Left colon (tissue), 1 donor: ENCODE measurements around a stretch of chr22.

DNA sequence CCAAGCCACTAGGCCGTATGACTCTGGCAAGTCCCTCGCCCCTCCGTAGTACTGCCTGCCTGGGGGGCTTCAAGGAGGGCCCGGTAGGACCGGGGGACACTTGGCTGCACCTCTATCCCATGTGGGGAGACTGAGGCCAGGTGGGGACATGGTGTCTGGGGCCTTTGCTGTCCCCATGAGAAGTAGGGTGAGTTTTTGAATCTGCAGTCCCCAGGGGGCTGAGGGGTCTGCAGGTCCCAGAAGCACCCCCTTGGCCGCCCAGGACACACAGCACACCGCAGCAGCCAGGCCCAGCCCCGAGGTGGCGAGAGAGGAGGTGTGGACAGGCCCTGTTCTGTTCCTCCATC lies 18.2 kb upstream of the WNT7B start:
- PRO-cap, result no peak

- PRO-cap, result bidirectional peak, plus-strand start at chr22:45996735, minus-strand start at chr22:45996653
These were observed 19.7 kb upstream of the WNT7B start for GRCh38 chr22:45996502-45997238.

DNA sequence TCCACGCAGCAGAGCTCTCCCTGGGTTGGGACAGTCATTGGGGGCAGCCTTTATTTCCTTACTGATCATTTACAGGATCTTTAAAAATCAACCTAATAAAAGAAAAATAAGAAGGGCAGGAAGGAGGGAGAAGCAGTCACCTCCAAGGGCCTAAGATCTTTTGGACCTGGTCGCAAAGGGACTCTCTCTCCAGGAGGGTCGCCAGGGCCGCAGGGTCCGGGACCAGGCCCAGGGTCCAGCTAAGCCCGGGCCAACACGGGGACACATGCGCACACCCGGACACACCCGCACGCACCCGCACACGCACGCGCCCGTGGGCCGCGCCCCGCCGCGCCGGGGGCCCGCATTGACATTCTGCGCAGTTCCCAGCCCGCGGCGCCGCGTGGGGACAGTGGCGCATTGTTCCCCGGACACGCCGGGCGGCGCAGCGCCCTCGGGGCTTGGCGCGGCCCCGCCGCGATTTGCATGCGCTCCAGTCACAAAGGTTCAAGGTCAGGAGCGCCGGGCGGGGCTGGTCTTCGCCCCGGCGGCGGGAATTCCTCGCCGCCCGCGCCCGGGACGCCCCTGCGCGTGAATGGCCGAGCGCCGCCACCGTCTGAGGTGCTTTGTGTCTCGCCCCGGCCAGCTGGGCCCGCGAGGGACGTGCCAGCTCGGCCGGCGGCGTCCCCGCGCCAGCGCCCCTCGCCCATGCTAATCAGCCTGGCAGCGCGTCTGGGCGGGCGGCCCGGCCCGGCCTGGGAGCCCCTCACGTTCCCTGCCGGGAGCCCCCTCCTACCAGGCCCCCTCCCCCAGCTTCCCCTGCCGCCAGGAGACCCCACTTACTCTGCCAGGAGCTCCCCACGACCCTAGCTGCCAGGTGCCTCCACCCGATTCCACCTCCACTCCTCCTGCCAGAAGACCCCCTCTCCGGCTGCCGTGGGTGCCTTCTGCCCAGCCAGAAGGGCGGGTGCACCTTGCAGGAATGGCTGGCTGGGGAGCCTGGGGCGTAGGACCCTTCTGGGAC lies 50.4 kb upstream of the WNT7B start:
- PRO-cap, result bidirectional peak, plus-strand start at position 523 of the sequence, minus-strand start at position 463 of the sequence

- PRO-cap, result bidirectional peak, plus-strand start at chr22:46036139, minus-strand start at chr22:46035967; unidirectional peak, minus-strand start at chr22:46036377
These were observed 59.2 kb upstream of the WNT7B start for GRCh38 chr22:46035905-46036798.

DNA sequence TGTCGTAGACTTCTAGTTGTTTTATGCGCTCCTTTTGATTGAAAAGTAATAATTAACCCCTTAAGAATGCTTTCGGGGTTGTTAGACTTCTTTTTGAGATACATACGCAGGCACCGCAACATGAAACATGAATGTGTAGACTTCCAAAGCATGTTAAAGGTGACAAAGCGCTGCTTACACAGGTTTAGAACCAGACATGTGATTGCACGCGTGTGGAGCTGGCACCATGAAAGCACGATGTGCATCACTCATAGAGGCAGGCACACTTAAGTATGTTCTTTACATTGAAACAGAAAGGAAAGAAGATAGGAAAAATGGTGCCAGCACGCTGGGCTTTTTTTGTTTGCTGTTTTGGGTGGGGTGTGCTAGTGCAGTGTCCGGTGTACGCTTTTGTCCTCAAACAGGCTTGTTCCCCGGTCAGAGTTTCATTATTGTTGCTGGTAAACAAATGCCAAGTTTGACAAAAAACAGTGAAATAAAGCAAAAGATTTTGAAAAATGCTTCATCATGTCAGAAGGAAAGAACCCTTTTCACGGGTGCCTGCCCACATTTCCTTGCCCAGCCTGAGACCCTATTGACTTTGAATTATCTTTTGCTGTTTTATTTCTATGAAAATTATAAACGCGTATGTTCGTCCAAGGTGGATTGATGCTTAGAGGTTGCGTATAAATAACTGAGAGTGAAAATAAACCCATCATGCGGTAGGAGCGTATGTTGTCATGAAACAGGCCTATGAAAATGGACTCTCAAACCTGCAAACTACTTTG lies 83.5 kb upstream of the PPARA start:
- PRO-cap, result bidirectional peak, plus-strand start at position 299 of the sequence, minus-strand start at position 236 of the sequence

DNA sequence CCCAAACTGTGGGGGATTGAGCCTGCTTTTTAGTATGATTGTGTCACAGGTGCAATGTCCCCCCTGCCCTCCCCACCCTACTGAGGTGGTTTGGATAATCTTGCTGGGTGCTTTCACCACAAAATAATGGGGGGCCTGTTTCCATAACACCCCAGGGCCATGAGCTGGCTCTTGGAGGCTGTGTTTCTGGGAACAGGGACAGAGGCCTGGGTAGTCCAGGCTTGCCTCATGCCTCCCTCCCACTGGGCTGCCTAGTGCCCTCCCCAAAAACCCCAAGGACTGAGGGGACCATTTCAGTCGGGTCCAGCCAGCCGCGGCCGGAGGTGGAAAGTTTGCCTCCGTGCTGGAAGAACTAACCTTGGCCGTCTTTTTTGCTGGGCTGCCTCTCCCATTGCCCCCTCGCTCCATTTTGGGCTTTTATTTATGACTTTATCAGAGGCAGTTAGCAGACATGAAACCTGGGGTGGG lies 76.8 kb upstream of the PPARA start:
- PRO-cap, result unidirectional peak, plus-strand start at position 296 of the sequence

GRCh38 chr22:46078512-46079469 lies 71.5 kb upstream of the PPARA start:
- PRO-cap, result no peak

DNA sequence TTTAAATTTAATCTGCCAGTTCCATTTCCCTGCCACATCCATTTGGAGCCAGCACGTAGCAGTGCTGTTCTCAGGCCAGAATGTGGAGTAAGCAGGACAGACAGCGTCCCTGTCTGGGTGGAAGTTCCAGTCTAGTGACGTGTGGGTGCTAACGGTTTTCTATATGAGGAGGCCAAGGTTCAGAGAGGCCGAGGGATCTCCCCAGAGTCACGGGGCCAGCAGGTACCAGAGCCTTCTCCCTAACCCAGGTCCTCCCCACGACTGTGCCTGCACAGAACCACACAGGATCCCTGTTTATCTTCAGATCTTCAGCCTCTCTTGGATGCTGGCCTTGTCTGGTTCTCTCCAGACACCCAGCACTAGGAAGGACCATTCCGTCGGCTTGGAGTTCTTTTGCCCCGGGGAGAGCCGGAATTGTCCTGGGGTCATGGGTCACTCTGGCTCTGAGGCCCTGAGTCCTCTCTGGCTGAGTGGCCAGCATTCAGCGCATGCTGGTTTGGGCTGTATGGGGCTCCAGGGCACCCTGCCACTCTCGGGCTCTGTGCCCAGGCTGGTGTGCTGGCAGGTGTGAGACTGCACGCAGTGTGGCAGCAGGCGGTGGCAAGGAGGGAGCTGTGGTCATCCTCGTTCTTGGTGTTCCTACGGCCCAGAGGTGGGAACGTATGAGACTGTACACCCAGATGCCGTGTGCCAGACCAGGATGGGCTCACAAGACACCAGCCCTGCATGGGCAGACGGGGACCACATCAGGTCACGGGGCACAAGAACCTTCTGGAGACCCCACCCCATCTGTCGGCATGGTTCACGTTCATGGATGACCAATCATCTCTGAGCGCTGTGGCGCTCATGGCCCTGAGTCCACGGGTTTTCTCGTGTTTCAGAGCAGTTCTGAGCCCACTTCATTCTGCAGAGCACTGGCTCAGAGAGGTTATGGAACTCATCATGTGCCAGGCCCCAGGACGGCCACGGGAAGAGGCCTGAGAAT lies 63.4 kb upstream of the PPARA start:
- PRO-cap, result no peak

GRCh38 chr22:46090765-46091350 lies 59.5 kb upstream of the PPARA start:
- PRO-cap, result no peak

DNA sequence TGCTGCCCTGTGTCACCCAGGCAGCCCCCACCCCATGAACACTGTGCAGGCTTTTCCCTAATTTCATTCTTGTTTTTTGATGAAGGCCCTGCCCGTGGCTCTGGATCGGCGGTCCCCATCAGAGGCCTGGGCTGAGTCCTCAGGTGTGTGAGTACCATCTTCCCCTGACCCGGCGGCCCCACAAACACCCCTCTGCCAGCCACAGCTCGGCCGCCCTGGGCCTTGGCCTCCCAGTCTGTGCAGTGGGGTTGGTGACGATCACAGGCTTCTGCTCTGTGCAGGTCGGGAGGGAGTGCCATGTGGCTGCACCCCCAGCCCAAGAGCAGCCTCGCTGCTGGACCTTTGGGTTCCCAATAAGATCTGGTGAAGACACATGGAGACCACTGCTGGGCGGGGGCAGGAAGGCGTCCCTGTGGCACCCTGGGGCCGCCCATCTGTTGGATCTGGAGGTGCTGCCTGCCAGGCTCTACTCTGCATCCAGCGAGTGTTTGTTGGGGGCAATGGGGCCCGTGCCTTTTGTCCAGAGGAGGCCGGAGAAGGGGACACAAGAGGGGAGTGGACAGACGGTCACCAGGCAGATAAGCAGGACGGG lies 47.1 kb upstream of the PPARA start:
- PRO-cap, result no peak

GRCh38 chr22:46171948-46172562 lies 21.7 kb downstream of the PPARA start:
- PRO-cap, result bidirectional peak, plus-strand start at chr22:46172256, minus-strand start at chr22:46172197

GRCh38 chr22:46269478-46269814 lies 1.6 kb downstream of the TTC38 start:
- PRO-cap, result no peak

GRCh38 chr22:46341703-46342292 lies 6.3 kb downstream of the TRMU start:
- PRO-cap, result no peak

DNA sequence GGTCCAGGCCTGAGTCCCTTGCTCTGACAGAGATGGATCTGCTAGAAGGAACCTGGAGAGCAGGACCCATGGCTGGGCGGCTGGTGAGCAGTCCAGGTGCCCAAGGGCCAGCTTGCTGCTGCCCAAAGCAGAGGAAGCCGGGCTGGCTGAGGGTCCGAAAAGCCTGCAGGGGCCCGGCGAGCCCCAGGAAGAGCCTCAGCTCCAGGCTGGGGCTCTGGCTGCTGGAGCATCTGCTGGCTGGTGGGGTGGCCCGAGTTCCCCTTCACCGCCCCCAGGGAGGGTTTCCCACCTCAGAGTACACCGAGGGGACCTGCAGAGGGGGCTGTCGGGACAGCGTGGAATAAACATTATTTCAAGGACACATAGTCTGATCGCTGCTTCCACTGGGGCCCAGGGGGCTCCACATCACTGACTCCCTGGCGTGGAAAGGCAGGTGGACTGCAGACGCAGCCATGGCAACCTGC lies 21.5 kb downstream of the TRMU start:
- PRO-cap, result no peak

GRCh38 chr22:46362958-46363256 lies 27.4 kb downstream of the TRMU start:
- PRO-cap, result no peak

GRCh38 chr22:46373948-46375067 lies 38.8 kb downstream of the TRMU start:
- PRO-cap, result bidirectional peak, plus-strand start at chr22:46374570, minus-strand start at chr22:46374377

GRCh38 chr22:46377772-46377974 lies 42.2 kb downstream of the TRMU start:
- PRO-cap, result no peak

- PRO-cap, result no peak
These were observed 79.7 kb downstream of the CELSR1 start for GRCh38 chr22:46457644-46458236.

GRCh38 chr22:46538397-46539171 lies 1.2 kb upstream of the CELSR1 start:
- PRO-cap, result no peak

- PRO-cap, result no peak
These were observed 1.8 kb upstream of the CELSR1 start for GRCh38 chr22:46539172-46539638.